Sternocleidomastoid (tissue), 1 donor: ENCODE data around the gene ATRX.

DNA sequence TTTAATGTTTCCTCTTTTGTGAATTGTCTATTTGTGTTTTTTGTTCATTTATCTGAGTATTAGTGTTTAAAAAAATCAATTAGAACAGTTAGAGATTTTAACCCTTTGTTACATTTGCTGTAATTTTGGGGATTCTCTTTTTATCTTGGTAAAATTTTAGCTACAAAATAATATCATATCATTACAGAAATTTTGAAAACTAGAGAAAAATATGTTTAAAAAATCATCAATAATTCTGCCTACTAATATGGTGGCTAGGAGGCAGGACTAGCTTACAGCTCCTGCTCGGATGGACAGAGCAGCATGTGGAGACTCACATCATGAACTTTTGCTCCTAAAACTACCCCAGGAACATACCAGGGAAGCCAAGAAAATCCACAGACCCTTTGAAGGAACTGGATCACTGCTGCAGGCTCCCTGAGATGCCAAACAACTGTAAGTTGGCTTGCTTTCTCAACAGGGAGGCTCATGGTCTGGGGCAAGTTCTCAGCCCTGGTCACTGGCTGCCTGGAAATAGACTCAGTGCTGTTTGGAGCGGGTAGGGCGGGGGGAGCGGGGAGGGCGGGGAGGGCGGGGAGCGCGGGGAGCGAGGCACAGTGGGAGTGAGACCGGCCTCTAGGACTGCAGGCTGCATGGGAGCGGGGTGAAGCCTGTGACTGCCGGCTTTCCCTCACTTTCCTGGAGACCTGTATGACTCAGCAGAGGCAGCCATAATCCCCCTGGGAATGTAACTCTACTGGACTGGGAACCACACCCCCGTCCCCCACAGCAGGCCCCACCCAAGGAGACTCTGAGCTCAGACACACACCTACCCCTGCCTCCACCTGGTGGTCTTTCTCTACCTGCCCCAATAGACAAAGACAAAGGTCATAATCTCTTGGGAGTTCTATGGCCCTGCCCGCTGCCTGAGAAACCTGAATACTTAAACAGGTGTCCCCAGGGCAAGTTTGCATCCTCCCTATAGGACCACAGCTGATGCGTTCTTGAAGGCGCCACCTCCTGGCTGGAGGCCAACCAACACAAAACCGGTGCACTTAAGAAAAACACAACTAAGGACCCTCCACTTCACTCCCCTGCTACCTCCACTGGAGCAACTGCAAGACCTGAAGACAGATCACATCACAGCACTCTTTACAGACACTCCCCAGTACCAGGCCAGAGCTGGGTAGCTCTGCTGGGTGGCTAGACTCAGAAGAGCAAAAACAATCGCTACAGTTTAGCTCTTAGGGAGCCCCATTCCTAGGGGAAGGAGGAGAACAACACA lies 18.3 kb downstream of the HDAC8 start:
- PRO-cap, result no peak

DNA sequence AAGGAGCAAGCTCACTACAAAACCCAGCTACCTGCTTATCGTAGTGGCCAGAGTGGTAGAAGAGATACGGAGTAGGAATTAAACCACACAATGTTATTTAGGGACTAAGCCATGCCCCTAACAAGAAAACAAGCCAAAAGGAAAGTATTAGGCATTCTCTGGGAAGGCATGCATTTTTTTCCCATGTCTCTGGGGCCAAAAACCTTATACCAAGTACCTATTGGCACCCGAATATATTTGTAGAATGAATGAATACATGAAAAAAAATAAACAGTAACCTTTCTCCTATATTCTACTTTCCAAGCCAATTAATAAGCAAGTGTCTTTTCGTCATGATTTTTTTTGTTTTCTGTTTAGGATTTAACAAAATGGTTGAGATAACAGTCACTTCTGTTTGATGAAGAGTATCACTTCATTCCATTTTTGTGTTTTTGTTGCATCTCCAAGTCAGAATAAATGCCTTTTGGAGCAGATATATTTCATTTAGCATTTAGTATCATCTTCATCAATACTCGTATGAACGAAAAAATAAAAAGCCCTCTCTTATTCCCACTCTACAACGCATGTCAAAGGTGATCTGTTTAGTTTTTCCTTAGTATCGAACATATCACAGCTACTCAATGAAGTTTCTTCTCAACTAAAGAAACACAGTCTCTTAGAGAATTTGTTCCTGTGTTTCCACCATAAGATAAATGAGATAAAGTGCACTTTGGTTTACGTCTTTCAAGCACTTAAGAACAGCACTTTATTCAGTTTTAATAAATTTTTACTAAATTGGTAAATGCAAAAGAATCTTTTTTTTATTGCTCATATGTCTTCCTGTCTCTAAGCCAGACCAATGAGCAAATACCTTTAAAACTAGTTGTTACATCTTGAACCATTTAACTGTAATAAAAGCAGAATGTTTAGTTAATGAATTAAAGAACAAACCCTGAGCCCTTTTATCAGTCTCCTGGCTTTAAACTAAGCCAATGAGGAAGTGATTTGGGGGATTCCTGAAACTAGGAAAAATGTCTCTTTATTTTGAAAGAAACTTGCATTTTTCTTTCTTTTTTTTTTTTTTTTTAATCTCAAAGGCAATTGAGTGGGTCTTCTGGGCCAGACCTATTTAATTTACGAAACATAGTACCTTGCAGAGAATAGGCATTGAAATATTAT lies 259.6 kb downstream of the CHIC1 start:
- PRO-cap, result no peak

- PRO-cap, result no peak
Observed at GRCh38 chrX:73850195-73850895, 287.3 kb downstream of the CHIC1 start.

DNA sequence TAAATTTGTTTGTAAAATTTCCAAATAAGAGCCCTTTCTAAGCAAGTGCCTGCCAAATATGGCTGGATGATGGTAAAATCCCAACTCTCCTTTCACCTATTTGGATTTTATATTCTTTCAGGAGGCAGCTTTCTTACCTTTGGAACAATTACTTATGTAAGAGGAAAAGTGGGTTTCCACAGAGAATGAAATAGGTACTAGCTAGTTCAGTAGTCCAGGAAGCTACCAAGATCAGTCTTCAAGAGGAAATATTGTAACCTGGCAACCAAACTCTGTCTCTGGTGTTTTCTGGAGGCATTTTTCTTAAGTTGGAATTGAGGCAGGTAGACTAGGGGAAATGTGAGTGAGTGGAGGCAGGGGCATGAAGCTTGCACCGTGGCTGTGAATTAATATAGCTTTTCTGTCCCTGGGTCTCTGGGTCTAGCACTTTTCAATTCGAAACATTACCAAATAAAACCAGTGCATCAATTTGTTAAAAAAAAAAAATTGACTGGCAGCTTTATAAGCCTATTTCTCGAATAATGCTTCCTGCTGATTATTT lies 362.9 kb upstream of the ZCCHC13 start:
- PRO-cap, result no peak

GRCh38 chrX:74004008-74004926 lies 299.7 kb upstream of the ZCCHC13 start:
- PRO-cap, result no peak

- PRO-cap, result no peak
Observed at GRCh38 chrX:74099562-74100457, 204.2 kb upstream of the ZCCHC13 start.

DNA sequence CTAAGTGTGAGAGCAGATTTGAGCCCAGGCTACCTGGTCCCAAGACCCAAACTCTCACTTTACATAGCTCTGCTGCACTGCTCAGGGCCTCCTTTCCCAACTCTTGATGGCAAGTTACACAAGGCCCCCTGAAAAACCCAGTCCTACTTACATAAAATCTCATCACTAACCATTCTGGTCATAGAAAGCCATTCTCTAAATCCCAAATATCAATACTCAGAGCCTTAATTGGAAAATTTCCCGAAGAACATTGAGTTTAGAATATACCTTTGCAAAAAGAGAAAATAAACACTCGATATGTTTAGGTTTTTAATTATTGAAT lies 84.6 kb upstream of the ZCCHC13 start:
- PRO-cap, result no peak

DNA sequence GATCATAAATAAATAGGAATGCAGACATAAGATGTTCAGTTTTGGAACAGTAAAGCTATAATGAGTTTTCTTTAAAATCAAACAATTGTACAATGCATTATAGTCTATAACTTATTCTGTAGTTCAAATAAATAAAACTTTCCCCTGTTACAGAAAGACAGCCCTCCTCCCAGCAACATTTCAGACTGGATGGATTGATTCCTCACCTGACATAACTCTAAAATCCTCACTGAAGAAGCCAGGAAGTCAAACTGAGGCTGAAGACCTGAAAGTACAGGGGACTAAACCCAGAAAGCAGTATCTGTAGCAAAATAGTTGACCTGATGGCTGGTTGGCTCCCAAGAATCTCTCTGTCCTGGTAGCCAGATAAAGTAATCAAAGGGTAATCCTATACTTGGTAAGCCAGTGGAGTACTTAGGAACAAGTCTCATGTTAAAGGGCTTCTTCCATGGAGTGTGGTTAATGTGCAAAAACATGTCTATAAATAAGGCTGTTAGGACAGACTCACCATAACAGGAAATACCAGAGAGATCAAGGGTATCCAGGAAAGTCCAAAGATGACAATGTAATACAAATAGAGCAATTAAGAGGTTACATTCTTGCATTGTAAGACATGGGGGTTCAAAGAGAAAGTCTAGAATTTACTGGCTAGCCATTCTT lies 62.1 kb upstream of the ZCCHC13 start:
- PRO-cap, result no peak

DNA sequence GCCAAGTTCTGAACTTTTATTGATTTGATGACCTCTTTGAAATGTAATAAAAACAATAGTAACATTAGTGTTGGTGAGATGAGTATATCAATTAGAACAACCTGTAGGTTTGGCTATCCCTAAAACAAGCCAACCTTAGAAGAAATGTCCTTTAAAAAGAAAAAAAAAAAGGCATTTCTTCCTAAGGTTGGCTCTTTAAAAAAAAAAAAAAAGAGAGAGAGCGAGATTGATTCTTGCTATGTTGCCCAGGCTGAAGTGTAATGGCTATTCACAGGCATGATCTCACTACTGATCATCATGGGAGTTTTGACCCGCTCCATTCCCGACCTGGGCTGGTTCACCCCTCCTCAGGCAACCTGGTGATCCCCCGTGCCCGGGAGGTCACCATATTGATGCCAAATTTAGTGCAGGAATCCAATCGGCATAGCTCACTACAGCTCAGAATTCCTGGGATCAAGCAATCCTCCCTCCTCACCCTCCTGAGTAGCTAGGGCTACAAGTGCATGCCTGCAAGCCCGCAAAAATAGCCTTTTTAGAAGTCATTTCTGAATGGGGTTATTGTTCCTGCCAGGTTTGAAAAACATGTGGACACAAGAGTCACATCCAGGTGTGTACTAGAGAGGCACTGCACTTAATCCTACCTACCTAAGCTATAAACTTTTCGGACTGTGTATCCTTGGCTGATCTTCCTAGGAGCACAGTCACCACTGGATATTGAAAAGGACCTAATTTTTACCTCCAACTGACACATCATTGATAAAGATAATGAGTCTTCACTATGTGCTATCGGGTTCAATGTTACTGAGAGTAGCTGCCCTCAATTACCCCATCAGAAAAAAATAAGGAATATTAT lies 61.4 kb upstream of the ZCCHC13 start:
- PRO-cap, result no peak

GRCh38 chrX:74248899-74249521 lies 55.0 kb upstream of the ZCCHC13 start:
- PRO-cap, result no peak

- PRO-cap, result no peak
Observed at GRCh38 chrX:74249522-74250801, 54.0 kb upstream of the ZCCHC13 start.

DNA sequence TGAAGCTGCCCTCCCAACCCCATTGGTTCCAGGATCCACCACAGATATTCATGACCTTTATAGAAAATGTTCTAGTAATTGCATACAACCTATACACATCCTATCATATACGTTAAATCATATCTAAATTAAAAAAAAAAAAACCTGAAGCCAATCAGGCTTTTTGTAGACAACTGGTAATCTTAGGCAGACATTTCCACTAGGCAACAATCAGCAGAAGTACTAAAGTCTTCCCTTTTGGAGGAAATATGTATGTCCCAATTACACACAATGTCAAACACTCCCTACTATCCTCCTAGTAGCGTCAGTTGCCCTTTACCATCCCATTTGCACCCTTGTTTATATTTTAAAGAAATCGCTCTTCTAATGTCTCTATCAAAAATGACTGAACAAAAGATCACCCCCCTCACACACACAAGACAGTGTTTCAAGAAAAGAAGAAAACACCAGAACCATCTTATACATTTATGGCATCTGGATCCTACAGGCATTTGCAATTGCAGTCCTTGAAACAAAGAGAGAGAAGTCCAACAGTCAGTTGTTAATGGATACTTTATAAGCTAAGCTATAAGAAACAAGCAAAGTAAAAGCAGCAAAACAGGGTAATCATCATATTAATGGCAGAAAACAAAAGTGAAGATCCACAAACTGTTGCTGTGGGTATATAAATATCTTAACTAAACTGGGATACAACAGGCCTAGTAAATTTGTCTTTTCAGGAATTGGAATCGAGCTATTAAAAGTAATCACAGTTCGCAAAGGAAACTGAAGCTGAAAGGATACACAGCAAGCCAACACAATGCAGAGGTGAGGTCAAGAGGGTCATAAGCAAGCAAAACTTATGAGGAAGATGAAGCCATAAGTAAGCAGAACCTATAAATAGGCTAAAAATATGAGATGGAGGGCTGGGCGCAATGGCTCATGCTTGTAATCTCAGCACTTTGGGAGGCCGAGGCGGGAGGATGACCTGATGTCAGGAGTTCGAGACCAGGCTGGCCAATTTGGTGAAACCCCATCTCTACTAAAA lies 35.8 kb upstream of the ZCCHC13 start:
- PRO-cap, result no peak

DNA sequence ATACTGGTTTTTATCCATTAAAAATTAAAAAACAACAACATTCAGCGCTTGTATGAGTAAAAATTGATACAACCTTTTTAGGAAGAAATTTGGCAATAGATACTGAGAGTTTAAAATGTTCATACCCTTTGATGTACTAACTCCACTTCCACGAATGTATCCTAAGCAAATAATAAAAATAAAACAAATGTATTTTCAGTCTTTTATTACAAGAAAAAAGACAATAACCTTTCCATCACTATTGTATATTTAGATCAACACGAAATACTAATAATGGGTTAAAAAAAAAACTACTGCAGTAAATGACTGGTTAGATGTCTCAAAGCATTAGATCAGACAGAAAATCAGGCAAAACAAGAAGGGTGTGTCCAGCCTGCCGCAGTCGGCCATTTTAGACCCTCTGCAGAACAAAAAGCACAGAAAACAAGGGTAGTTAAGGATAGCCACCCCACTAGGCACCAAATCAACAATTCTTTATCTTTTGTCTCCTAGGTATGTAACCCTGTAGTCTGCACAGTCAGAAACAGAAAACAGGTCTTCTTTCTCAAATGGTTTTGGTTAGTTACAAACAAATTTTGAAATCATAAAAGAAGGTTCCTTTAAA lies 13.6 kb upstream of the ZCCHC13 start:
- PRO-cap, result no peak

DNA sequence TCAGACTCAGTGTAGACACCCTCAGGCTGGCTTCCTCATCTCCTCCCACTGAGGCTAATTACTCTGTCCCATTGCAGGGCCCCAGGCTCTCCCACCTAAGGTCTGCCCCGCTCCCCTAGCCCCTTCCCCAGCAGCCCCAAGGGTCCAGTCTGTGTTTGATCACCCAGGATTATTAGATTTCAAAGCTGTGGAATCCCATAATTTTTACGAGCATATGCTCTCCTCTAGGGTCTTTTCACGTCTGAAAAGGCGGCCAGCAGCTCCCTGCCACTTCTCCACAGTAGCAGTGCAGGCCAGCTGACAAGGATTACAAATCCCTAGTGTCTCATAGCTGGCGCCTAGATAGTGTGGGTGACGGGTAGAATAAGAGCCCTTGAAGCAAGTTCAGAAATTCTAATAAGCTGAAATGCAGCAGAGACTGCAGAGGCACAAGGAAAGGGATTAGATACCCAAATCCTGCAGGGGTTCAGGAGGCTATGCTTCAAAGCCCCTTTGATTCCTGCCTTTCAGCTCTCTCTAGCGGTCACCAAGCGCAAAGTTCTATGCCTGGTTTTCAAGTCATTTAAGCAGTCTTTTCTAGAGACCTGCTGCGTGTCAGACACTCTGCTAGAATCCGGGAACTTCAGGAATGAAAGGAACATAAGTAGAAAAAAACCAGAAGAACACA lies 79.3 kb downstream of the RLIM start:
- PRO-cap, result no peak

DNA sequence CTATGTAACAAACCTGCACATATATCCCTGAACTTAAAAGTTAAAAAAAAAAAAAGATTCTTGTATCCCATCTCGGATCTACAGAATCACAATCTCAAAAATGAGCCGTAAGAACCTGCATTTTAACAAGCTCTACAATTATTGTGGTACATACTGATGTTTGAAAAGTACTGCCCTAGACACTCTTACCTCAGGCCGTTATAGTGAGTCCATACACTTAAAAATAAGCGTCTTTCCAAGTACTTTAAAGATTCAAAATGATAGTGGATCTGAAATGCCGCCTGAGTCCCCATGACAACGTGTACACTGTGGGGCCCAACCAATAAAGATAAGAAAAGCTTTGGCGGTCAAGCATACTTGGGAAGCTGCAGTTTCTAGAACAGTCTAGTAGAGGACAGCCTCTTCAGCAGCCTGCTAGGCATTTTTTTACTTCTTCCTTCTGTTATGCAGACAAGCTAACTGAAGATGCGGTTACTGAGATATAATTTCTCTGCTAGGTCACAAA lies 544 bp upstream of the UPRT start:
- PRO-cap, result no peak

- PRO-cap, result no peak
Observed at GRCh38 chrX:75884760-75885047, 99.7 kb upstream of the MAGEE2 start.

- PRO-cap, result no peak
Observed at GRCh38 chrX:77633229-77634021, 152.6 kb downstream of the ATRX start.

DNA sequence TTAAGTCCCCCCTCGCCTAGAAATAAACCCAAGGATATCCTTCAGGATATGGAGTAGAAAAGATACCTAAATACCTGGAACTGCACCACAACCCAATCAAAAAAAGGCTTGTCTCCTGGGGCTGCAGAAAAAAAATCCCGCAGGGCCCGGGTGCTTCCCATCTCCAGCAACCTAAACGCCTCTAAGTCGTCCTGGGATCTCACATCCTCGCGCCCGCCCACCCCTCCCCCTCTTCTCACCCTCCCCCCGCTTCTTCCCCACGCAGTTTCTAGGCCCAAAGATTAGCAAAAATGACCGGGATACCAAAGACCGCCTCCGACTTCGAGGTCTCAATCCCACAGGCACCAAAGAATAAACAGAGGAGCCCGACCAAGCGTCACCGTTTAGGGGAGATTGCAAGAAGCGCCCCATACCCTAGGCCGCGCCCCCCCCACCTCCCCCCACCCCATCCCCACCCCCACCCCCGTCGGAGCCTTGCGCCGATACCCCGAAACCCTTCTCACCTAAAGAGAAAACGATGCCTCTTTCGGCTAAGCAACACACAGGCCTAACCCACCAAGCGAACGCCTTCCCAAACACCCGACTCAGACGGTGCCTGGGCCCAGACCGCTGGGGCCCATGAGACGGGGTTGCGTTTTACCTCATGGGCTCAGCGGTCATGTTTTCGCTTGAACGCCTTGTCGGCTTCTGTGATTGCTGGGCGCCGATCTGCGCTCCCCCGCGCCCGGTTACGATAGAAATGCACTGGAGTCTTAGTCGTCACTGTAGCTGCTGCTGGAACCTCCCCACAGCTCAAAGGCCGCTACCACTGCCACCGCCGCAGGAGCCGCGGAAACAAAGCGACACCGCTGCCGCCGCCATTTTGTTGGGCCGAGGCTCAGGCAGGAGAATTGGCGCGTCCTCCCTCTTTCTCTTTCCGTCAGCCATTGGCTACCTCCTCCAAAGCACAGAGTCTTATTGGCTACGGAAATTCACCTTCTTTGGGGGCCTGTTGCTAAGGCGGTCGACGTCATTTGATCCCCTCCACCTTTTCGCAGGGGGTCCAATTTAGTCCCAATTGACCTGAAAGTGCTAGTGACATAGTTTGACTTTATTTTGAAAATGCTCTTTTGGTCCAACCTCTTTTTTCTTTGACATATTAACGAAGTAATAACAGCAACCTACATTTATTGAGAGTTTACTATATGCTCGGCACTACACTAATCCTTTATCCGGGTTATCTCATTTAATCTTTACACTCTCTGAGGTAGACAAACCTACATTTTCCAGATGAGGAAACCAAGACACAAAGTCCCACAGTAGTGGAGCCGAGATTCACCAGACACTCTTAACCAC lies at the start of gene ATRX:
ATRX (minus strand) TSS at position 875 of the 1,335 bp plus-strand sequence.
- PRO-cap, result bidirectional peak, plus-strand start at position 974 of the sequence, minus-strand start at position 864 of the sequence

GRCh38 chrX:77845980-77846539 lies 49.2 kb downstream of the MAGT1 start:
- PRO-cap, result no peak

GRCh38 chrX:78109507-78110142 lies 5.6 kb downstream of the PGK1 start:
- PRO-cap, result no peak